Sciatic nerve (tissue), 1 donor: ENCODE measurements around a stretch of chrX.

DNA sequence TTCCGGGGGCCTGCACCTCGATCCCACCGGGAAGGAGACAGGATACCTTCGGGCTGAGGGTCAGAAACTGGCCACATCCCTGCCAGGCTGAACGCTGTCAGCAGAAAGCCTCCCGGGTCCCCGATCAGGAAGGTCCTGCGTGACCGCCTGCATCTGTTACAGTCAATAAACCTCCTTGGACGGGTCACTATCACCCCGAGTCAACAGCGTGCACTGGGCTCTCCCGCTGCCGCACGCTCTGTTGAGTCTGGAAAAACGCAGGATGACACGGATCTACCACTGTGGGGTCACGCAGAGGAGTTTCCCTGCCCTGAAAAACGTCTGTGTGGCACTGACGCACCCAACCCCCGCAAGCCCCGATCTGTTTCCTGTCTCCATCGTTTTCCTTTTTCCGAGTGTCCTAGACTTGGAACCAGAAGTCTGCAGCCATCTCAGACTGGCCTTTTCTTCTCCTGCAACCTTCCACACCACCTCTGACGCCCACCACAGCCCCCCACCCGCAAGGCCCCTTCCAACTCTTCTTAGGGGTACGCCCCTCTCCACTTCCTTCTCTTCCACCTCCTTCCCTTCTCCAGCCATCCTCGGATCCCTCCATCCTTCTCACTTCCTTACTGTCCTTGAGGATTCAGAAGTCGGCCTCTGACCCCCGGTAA is 12.0 kb downstream of the PPP2R3B start:
- PRO-cap, result no peak

GRCh38 chrX:991289-991589 is 221.2 kb downstream of the CRLF2 start:
- PRO-cap, result no peak

- PRO-cap, result no peak
These were observed 103.7 kb downstream of the CRLF2 start for GRCh38 chrX:1108600-1109339.

- PRO-cap, result no peak
These were observed 5.3 kb downstream of the CSF2RA start for GRCh38 chrX:1273884-1274367.

DNA sequence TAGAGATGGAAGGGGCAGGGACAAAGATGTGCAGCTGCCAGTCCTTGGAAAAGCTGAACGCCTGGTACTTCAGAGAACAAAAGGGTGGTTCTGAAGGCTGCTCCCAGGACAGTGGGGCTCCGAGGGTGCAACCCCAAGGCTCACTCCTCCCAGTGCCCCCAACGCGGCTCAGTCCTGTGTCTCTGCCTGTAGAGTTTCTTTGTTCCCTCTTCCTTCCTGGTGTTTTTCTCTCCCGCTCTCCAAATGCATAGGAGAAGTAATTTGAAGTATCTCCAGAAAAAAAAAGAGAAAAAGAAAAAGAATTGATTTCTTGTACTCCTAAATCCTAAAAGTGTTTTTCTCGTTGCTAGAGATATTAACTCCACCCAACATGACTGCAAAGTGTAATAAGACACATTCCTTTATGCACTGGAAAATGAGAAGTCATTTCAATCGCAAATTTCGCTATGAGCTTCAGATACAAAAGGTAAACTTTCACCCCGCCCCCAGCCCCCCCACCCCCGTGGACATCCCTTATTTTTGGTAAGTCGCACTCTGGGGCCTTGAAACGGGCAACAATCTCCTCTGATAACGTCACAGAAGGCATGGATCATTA is 19.4 kb downstream of the IL3RA start:
- PRO-cap, result no peak

- PRO-cap, result no peak
These were observed 23.3 kb downstream of the IL3RA start for GRCh38 chrX:1359450-1360801.

DNA sequence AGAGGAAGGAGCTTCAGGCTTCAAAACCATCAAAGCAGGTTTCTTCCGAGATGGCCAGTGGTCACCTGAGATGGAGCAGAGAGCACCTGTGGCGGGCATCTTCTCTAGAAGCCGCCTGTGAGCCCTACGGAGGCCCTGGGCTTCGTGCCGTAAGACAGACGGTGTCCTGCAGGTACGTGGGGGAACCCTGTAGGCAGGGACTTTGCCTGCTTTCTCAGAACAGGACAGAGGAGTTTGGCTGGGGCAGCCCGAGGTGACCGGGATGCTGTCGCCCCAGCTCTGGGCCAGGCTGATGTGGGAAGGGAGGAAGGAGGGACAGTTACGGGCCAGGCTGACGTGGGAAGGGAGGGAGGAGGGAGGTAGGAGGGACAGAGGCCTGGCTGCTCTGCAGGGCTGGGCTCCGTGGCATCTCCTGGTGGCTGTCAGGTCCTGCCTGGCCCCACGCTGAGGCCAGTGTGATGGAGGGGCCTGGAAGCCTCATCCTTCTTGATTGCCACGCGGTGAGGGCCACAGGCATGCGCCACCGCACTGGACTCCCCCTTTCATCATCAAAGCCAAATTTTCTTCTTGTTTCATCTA is 7.0 kb upstream of the SLC25A6 start:
- PRO-cap, result no peak

DNA sequence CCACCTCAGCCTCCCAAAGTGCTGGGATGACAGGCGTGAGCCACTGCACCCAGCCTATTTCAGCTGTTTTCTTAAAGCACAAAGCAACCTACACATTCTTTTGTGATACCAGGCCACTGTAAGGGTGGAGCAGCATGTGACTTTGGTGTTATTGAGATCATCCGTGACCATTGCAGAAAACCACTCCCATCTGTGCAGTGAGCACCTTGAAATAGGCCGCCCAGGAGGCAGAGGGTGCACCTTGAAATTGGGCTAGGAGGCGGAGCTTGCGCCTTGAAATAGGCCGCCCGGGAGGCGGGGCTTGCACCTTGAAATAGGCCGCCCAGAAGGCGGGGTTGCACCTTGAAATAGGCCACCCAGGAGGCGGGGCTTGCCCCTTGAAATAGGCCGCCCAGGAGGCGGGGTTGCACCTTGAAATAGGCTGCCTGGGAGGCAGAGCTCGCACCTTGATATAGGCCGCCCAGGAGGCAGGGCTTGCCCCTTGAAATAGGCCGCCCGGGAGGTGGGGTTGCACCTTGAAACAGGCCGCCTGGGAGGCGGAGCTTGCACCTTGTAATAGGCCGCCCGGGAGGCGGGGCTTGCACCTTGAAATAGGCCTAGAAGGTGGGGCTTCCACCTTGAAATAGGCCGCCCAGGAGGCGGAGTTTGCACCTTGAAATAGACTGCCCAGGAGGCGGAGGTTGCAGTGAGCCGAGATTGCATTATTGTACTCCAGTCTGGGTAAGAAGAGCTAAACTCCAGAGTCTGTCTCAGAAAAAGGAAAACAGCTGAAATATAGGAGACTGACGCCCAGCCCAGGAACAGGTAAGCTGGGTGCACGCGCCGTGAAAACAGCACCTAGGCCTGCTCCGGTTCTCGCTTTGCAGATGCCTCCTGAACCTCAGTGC is 9.1 kb upstream of the SLC25A6 start:
- PRO-cap, result no peak

- PRO-cap, result no peak
These were observed 26.6 kb upstream of the SLC25A6 start for GRCh38 chrX:1418440-1418973.

- PRO-cap, result bidirectional peak, plus-strand start at chrX:1454003, minus-strand start at chrX:1453742
These were observed 1.1 kb upstream of the ASMTL start for GRCh38 chrX:1453837-1454104.

DNA sequence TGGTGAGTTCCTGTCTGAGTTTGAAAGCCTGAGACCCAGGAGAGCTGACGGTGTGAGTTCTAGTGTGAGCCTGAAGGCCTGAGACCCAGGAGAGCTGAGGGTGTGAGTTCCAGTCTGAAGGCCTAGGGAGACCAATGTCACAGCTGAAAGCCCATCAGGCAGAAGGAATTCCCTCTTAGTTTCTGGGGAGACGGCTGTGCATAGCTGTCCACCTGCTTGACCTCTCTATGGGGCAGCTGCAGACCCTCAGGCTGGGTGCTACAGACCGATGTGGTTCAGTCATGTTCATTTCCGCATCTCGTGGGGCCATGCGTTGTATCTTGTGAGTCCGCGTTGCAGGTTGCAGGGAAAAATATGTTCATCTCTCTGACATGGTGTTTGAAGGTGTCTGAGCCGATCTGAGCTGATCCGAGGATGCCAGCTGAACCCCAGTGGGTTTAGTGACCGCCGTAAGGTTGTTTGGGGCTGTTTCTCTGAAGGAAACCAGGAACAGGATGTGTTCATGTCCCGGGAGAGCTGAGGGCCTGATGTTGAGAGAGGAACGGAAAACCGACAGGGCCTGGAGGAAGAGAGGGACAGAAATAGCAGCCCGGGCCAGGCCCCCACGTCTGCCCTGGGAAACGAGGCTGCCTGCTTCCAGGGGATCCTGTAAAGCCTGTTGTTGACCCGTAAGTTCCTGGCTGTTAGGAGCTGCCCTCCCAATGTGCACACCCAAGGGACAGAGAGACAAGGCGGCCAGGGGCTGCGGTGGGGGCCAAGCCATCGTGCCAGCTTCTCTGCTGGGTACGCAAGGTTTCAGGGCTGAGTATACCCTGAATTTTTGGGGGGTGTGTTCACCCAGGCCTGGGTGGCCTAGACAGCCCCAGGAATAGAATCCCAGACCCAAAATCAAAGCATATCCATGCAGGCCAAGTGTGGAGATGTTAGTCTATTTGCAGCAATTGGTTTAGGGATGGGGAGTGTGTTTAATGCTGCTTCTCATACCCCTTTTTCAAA is 9.8 kb upstream of the P2RY8 start:
- PRO-cap, result no peak

- PRO-cap, result no peak
These were observed 43.3 kb downstream of the ASMT start for GRCh38 chrX:1658170-1658468.

DNA sequence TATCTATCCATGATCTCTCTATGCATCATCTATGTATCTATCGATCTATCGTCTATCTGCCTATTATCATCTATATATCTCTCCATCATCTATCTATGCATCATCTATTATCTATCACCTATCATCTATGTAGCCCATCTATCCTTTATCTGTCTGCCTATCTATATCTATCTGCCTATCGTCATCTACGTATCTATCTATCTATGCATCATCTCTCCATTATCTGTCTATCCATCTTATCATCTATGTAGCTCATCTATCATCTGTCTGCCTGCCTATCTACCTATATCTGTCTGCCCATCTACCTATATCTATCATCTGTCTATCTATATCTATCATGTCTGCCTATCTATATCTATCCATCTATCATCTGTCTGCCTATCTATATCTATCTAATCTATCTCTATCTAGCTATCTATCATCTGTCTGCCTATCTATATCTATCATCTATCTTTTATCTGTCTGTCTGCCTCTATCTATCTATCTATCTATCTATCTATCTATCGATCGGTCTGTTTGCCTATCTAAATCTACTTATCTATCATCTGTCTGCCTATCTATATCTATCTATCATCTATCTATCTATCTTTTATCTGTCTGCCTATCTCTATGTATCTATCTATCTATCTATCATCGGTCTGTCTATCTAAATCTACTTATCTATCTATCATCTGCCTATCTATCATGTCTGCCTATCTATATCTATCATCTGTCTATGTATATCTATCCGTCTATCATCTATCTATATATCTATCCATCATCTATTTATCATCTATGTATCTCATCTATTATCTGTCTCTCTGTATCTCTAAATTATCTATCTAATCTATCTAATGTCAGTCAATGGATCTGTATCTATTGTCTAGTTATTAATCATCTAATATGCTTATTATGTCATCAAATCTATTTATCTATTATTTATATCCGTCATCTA is 320.3 kb downstream of the DHRSX start:
- PRO-cap, result no peak

DNA sequence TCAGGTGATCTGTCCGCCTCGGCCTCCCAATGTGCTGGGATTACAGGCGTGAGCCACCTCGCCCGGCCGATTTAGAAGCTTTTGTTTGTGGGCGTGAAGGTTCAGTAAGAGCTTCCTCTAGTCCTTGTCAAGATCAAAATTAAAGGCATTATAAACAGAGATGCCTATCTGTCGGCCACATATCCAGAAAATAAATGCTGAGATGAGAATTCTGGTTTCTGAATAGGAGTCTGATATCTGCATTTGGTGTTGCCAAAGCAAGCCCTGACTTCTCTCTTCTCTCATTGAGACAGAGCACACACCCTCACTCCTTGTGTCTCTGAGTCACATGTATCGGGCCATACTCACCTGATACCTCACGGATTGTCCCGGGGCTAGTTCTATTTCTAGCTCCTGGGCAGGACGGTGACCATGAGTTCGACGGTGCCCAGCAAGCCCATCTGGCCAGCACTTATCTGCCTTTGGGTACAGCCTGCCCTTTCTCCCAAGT is 158.7 kb downstream of the DHRSX start:
- PRO-cap, result no peak

DNA sequence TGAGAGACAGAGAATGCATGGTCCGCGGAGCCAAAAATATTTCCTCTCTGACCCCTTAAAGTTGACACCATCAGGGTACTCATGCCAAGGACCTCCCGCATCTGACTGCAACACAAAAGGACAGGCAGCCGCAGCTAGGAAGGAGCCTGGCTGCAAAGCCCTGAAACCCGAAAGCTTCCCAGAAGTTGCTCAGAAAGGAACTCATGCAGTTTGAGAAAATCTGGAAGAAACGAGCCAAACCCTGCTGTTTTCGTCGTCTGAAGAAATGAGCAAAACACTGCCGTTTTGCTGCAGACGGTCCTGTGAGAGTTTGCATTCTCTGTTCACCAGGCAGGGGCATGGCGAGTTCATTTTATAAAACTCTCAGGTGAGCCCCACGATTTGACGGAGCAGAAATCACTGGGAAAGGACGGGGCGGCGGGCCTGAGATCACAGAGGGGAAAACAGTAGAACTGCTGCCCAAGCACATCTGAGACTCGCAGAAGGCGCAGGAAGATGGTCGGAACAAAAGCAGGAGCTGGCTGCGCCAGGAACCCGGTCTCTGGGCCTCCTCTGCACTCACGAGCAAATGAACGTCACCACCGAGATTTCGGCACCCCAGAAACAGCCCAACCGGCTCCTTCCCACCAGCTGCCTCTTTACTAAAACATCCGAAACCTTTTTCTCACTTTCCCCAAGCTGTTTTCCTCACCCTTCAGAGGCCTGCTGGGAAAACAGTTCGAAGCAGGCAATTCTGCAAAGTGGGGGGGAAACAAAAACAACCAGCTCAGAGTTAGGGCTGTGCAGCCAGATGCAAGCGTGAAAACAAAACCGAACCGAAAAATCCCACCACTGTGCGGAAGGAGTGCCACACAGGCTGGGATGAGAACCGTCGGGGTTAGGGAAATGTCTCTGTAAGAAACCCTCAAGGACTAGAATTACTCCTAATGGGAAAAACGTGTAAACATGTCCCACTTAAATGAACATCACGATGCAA is 16.2 kb downstream of the DHRSX start:
- PRO-cap, result unidirectional peak, plus-strand start at position 479 of the sequence

DNA sequence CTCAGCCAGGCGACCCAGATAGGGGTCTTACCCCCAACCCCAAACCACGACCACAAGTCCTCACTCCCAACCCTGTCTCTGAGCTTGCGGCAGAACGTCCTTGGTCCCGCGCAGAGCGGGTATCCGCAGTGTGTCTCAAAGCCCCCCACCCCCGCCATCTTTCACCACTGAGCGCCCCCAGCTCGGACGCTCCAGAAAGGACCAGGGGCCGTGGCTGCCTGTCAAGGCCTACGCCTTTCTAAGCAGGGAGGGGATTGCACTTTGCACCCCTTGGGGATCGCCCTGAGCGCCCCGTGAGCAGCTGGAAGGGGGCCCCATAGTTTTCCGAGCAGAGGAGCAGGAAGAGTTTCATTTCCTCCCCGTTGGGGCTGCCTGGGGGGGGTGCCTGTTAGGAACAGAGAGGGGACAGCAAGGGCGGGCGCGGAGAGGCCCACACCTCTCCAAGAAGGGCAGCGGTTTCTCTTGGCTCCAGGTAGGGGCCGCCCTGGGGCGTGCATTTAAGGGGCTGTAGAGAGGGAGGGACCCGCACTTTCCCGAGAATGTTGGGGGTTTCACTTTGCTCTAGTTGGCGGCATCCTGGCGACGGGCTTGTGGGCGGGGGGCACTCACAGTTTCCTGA is 82.5 kb upstream of the CD99 start:
- PRO-cap, result no peak

DNA sequence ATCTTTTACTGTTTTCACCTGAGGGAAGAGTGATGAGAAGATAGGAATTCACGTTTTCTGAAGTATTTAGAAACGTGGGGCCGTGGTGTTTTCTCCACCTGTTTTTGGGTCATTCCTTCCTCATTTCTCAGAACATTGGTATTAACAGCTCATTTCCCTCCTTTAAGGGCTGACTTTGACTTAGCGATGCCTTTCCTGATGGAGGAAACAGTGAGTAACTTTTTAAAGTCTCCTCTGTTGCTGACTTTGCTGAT is 80.3 kb upstream of the CD99 start:
- PRO-cap, result unidirectional peak, minus-strand start at position 137 of the sequence

DNA sequence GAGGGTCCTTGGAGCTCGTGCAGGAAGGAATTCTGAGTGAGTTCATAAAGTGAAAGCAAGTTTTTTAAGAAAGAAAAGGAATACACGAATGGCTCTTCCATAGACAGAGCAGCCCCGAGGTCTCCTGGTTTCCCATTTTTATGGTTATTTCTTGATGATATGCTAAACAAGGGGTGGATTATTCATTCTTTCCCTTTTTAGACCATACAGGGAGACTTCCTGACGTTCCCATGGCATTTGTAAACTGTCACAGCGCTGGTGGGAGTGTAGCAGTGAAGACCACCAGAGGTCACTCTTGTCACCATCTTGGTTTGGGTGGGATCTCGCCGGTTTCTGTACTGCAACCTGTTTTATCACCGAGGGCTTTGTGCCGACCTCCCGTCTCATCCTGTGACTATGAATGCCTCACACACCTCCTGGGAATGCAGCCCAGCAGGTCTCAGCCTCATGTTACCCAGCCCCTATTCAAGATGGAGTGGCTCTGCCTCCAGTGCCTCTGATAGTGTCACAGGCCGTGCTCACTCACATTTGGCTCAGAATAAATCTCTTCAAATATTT is 39.5 kb downstream of the ARSD start:
- PRO-cap, result no peak

DNA sequence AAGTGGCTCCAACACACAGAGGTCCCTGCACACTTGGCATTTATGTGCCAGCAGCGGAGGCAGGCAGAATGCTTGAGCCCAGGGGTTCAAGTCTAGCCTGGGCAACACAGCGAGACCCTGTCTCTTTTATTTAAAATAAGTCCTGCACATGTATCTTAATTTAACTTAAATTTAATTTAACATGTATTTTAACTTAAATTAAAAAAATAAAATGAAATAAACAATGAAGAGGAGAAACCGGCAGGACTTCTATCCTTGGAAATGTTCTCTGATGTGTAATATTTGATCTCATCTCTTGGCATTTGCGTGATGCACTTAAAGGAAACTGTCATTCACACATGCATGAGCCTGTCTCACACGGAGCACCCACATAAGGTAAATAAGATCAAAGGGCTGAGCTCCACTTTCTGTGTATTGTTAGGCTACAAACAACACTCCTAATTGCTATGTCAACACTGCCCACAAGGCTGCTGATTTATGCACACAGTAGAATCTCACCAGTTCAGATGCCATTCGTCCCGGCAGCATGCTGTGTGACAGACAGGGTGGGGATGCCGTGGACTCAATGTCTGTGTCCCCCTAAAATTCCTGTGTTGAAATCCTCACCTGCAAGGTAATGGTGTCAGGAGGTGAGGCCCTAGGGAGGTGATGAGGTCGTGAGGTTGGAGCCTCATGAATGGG is 5.8 kb downstream of the PRKX start:
- PRO-cap, result no peak

DNA sequence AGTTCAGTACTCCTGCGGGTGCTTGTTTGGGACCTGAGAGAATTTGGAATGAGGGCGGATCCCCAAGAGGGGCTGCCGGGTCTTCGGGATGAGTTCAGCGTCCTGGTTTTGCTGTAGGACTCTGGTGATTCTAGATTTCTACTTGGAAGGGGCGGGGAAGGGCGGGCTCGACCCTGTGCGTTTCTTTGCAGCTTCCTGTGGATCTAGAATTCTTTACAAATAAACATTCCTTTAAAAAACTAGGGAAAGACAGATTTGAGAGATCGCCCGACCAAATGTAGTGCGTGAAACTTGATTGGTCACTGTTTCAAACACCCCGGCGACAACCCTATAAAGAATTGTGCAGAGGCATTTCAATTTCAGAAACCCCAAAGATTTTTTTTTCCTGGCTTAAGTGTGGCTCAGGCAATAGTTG is 777 bp upstream of the PRKX start:
- PRO-cap, result no peak